Airway epithelial cell (primary cell): ENCODE measurements around a stretch of chr13.

GRCh38 chr13:40480802-40481597 is 185.4 kb downstream of the FOXO1 start:
- RAMPAGE, long total RNA = no peak

DNA sequence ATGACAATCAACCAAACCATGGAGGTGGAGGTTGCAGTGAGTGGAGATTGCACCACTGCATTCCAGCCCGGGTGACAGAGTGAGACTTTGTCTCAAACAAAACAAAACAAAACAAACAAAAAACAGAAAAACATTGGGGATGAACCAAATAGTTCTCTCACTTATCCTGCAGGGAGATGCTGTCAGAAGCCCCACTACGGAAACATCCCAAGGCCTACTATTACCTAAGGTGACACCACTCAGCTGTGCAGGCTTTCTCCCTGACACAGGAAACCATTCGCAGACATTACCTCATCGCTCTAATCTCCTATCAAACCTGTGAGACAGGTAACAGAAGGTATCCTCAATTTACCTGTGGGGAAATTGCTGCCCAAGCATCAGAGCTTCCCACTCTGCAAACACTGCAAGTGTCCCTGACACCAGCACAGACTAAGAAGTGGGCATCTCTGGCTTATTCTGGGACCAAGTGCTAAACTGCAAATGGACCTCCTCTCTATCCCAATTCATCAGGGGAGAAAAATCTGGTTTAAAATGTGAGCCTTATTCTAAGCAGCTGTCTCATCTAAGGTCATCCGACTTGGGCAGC is 113.4 kb downstream of the FOXO1 start:
- RAMPAGE, long total RNA = no peak

DNA sequence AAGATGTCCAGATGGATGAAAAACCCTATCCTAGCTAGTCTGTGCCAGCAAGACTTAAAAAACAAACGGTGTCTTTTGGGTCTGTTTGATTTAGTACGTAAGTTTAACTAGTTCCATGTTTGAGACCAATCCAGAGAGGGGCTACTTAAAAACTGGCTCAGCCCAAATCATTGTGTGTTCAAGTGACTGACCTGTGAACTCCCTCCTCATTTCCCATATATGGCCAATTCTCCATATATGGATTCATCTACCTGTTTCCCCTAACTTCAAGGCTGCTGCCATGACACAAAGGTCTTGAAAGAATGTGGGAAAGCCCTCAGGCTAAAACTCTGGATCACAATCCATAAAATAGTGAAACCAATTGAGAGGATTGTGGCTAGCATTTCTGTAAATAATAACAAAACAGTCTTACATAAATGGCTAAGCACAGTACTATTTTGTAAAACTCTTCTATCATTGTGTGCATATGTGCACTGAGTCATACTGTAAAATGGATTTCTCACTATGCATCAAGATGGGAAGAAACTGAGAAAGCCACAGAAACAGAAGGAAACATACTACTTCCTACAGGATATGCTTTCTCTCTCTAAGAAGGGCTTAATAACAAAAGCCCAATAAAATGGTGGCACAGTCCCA is 80.5 kb downstream of the FOXO1 start:
- RAMPAGE, long total RNA = no peak

GRCh38 chr13:40628461-40629064 is 37.9 kb downstream of the FOXO1 start:
- RAMPAGE, long total RNA = no peak

GRCh38 chr13:40634371-40634855 is 32.0 kb downstream of the FOXO1 start:
- RAMPAGE, long total RNA = no peak

GRCh38 chr13:40639514-40640264 is 26.8 kb downstream of the FOXO1 start:
- RAMPAGE, long total RNA = no peak

GRCh38 chr13:40649034-40649865 is 17.2 kb downstream of the FOXO1 start:
- RAMPAGE, long total RNA = no peak

DNA sequence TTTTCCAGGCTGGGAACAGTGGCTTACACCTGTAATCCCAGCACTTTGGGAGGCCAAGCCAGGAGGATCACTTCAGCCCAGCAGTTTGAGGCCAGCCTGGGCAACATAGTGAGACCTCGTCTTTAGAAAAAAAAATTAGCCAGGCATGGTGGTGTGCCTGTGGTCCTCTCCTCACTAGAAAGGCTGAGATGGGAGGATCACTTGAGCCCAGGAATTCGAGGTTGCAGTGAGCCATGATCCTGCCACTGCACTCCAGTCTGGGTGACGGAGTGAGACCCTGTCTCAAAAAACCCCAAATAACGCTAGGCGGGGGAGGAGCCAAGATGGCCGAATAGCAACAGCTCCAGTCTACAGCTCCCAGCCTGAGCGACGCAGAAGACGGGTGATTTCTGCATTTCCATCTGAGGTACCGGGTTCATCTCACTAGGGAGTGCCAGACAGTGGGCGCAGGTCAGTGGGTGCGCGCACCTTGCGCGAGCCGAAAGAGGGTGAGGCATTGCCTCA is 36.3 kb downstream of the MRPS31 start:
- RAMPAGE, long total RNA = no peak

- RAMPAGE, long total RNA = no peak
These were observed 91.4 kb downstream of the SLC25A15 start for GRCh38 chr13:40880824-40881165.

DNA sequence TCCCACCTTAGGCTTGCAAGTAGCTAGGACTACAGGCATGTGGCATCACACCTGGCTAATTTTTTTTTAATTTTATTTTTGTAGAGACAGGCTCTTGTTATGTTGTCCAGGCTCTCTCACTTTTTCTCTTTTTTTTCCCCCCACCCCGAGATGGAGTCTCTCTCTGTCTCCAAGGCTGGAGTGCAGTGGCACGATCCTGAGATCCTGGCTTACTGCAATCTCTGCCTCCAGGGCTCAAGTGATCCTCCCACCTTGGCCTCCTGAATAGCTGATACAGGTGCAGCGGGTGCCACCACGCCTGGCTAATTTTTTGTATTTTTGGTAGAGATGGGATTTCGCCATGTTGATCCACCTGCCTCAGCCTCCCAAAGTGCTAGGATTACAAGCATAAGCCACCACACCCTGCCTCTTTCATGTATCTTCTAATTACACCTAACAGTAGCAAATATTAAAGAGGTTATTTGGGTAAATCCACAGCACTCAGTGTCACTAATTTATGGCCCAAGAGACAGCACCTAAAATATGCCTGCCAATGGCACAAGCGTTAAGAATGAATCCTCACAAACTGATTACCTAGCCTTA is 4.0 kb upstream of the WBP4 start:
- RAMPAGE, long total RNA = no peak

DNA sequence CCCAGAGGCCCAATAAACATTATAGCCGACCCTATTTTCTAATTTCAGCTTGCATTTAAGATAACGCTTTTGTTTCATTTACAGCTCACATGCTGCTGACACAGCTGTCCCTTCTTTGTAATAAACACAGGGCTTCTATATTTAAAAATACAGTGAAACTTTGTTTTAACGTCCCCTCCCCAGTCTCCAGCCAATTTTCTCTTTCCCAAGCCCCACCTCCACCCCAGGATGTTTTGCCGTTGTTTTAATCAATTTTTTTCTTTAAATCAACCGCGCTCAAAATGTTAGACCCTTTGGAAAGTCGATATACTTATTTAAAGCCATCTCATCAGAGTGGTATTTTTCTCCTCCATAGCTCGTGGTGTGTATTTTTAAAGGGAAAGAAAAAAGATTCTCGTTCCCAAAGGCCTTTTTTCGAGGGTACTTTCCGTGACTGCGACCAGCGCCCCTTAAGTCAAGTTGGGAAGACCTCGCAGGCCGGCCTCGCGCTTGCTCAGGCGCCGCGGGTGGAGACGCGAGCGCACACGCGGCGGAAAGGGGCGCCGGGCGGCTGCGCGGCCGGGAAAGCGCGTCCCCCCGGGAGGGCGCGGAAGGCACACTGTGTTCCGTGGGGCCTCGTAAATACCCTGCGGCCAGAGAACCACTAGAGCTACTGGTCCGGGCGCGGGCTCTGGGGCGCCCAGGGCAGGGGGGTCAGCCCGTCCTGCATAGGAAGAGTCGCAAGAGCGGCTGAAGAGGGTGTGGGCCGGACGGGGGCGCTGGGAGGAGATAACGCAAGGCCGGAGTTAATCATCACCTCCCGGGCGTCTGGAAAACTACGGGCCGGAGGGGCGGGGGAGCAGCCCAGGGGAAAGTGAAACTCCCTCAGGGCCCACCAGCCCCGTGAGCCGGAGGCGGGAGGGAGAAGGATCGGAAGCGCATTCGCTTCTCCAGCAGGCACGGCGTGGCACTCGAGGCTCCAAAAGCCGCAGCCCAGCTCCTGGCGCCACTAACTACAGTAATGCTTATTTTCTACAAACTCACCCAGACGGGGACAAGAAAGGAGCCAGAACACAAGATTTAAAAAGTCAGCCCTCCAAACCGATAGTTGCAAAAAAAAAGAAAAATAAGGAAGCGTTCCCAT is 1.3 kb upstream of the WBP4 start:
- RAMPAGE, long total RNA = no peak

GRCh38 chr13:41312192-41312602 is 1.1 kb downstream of the NAA16 start:
- RAMPAGE, long total RNA = no peak

- RAMPAGE, long total RNA = no peak
These were observed 45.0 kb downstream of the NAA16 start for GRCh38 chr13:41355838-41356687.

- RAMPAGE, long total RNA = no peak
These were observed 319 bp downstream of the RGCC start for GRCh38 chr13:41457696-41458041.

DNA sequence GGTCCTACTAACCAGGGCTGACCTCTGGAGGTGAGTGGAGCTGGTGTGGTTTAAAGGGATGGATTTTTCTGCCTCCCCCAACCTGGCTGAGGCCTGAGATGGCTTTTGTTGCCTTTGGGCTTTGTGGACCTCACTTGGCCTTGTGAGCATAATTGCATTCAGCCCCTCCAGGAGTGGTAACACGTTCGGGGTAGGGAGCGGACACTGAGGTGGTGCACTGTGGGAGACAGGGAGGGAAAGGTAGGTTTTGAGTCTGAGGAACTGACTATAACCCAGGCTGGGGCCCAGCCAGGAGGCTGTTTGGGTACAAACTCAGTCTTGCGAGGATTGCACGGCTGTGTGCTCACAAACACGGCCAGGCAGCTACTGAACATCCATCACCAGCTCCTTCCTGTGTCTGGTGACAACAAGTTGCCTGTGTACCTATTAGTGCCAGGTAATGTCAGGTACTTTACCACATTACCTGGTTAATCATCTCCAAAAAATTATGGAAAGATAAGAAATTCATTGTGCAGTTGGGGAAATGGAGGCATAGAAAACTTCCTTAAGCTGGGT is 97.6 kb downstream of the RGCC start:
- RAMPAGE, long total RNA = no peak

DNA sequence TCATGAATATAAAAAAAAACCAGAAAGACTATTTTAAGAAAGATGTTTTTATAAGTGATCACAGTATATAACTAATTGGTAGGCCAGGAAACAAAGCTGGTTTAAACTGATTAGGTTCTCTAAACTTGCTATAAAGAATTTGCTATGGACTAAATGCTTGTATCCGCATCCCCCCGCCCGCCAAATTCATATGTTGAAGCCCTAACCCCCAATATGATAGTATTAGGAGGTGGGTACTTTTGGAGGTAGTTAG is 214.0 kb downstream of the RGCC start:
- RAMPAGE, long total RNA = no peak

GRCh38 chr13:41694752-41695380 is 237.5 kb downstream of the RGCC start:
- RAMPAGE, long total RNA = no peak

- RAMPAGE, long total RNA = no peak
These were observed 92.7 kb downstream of the VWA8 start for GRCh38 chr13:41868102-41868680.

DNA sequence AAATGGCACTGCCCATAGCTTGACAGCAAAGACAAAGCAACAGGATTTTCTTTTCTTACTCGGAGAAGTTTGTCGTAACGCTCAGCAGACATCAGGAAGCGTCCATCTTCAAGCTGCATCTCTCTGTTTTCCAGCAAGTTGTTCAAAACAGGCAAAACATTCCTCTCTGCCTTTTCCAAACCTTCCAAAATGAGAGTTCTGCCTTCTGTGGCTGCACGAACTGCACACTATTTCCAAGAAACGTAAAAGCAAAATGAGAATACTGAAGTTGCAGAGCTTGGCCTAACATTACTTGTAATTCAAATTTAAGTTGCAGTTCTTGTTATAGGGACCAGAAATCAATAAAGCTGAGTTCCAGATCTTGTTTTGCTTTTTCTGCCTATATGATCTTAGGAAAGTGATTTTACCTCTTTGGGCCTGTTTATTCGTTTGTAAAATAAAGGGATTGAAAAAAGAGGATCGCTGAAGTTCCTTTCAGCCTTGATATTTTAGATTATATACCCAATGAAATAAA is 69.5 kb downstream of the VWA8 start:
- RAMPAGE, long total RNA = no peak

- RAMPAGE, long total RNA = no peak
These were observed 536 bp downstream of the VWA8 start for GRCh38 chr13:41960109-41961037.